Sternocleidomastoid (tissue), 1 donor: Measurements from ENCODE around the genes APC and CCDC112.

GRCh38 chr5:112168643-112169227 lies 250.3 kb downstream of the EPB41L4A start:
- PRO-cap: no peak

DNA sequence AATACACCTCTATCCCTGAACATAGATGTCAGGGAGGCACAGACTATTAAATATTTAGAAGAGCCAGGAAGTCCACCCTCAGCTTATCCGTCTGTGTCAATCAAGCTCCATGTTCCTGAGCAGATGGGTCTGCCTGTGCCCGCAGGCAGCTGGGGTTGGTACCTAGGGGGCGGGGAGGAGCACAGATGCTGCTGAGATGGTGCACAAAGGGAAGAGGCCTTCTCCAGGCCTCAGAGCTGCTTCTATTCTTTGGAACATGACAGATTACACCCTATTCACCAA lies 142.1 kb downstream of the EPB41L4A start:
- PRO-cap: no peak

GRCh38 chr5:112737396-112738527 lies at the start of gene APC:
Gene APC (plus strand): TSS chr5:112737885.
- PRO-cap: bidirectional peak, plus-strand start at chr5:112737885, minus-strand start at chr5:112737760

DNA sequence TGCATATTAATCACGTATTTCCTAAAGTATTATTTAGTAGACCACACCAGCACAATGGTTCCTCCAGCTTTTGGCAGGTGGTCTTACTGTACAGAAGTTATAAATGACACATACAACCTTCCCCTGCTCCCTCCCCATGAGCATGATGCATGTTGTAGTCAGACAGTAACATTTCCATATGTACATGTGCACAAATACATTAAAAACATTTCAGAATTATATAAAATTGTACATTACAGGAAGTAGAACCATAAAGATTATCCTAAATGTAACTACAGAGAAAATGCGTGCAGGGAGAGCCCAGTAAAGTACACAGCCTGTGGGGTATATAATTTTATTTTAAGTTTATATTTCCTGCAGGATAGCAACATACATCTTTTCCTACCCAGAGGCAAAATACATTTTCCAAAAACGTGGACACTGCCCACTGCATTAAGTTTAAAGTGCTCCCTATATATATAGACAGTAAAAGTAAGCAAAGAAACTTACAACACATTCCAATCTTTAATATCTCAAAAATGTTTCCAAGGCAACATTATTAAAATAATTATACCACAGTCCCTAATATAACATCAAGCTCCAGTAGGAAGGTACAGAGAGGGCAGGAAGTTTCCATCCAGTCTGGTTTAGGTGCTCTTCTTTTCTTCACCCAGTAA lies 17.2 kb downstream of the SRP19 start:
- PRO-cap: no peak

DNA sequence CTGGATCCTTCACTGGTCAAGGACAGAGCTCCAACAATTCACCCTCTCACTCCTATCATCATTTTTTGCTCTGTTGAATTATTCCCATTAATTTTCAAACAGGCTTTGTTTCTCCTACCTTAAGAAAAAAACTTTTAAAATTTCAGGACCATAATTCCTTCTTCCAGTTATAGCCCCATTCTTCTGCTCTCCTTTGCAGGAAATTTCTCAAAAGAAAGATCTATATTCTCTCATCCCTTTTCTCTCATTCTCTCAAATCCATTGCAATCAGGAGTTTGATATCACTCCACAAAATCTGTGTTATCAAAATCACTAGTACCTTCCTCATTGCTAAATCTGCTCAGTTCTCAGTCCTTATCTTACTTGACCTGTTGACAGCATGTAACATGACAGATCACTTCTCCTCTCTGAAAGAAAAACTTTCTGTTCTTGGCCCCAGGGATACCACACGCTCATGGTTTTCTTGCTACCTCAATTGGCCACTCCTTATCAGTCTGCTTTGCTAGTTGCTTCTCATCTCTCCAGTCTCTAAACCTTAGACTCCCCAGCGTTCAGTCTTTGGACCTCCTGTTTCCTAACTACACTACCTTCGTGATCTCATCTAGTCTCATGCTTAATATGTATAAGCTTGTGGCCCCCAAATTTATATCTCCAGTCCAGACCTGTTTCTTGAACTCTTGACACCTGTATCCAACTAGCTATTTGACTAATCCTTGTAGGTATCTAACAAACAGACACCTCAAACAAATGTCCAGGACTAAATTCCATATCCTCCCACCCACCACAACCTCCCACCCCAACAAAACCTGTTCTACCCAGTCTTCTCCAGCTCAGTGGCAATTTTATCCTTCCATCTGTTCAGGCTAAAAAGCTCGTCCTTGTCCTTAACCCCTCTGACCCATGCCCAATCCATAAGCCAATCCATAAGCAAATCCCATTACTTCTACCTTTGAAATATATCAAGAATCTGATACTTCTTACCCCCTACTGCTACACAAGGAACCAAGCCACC lies 22.2 kb downstream of the SRP19 start:
- PRO-cap: no peak

- PRO-cap: no peak
Observed at GRCh38 chr5:113026298-113027605, 50.2 kb downstream of the DCP2 start.

- PRO-cap: no peak
Observed at GRCh38 chr5:113067941-113068412, 91.4 kb downstream of the DCP2 start.

GRCh38 chr5:113199342-113200027 lies 222.9 kb downstream of the DCP2 start:
- PRO-cap: no peak

DNA sequence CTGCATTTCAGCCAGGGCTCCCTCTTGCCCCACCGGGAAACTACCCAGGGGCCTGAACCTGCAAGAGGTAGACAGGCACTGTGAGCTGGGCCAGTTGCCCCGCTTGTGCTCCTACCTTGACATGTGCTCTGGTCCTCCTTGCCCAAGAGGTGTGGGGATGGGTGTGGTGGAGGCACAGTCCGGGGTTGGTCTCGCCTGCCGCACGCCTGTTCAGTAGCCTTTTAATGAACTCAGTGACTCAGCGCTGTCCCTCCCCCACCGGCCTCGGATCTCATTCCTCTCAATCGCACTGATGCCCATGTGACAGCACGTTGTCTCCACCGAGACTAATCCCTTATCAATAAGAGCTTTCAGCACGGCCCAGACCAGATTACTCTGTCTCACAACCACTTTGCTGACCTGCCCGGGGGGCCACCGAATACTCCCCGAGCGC lies 226.5 kb downstream of the DCP2 start:
- PRO-cap: no peak

DNA sequence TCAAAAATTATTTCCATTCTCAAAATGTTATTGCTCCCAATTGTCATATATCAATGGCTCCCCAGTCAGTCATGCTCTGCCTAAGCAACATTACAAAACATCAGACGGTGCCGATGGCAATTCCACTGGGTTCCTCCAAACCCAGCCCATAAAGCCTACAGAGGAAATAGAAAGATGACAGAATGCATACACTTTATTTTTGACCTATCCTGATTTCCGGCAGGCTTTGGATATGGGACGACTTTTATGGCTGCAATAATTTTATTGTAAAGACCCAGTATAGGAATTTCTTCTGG lies 225.5 kb downstream of the TSSK1B start:
- PRO-cap: no peak

- PRO-cap: no peak
Observed at GRCh38 chr5:113217538-113218071, 217.2 kb downstream of the TSSK1B start.

GRCh38 chr5:113267832-113268788 lies 166.7 kb downstream of the TSSK1B start:
- PRO-cap: no peak

- PRO-cap: no peak
Observed at GRCh38 chr5:113340374-113340876, 94.4 kb downstream of the TSSK1B start.

GRCh38 chr5:113515721-113516056 lies 2.2 kb downstream of the YTHDC2 start:
- PRO-cap: no peak

DNA sequence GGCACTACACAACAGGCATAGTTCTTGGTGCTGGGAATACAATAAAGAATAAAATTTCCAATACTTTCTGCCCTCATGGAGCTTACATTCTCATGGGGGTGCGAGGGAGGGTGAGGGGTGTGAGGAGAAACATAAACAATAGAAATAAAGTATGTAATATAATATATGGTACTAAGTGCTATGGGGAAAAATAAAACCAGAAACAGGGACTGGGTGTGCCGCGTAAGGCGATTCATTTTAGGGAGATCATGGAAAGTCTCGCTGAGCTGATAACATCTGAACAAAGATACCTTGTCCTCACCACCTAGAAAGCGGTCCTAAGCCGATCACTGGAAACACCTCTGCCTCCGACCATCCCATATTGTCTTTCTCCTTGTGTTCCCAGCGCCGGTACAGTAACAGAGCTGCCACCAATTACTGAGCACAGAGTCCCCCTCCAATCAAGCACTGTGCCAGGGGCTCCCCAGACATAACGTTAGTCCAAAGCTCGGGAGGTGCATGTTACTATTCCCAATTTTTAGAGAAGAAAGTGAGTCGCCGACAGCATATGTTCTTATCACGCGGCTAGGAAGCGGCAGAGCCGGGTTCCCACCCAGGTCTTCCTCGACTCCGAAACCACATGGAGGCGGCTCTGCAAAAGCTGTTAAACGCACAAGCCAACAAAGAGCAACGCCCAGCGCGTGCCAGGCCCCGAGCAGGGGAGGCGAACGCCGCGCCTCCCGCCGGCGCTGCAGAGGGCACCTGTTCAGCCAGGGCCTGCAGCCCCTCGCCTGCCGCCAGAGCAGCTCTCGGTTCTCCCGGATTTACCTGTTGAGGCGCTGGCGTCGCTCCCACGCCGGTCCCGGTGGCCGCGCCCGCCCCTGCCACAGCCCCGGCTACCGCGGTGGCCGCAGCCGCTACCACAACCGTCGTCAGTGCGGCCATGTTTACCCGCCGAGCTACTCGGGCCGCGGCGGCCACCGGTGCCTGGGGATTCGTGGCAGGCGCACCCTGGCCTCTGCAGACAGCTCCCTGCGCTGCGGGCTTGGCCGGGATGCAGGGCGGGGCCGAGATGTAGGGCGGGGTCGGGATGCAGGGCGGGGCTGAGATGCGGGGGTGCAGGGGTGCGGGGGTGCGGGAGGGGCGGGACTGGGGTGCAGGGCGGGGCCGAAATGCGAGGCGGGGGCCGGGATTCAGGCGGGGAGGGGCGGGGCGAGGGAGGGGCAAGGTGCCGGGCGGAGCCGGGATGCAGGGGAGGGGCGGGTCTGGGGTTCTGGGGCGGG lies at the start of gene CCDC112:
Gene CCDC112, minus strand, starts transcription at position 1,035 of the 1,262 bp plus-strand sequence.
- PRO-cap: bidirectional peak, plus-strand start at position 672 of the sequence, minus-strand start at position 611 of the sequence; unidirectional peak, minus-strand start at position 916 of the sequence; unidirectional peak, minus-strand start at position 928 of the sequence; unidirectional peak, minus-strand start at position 999 of the sequence

DNA sequence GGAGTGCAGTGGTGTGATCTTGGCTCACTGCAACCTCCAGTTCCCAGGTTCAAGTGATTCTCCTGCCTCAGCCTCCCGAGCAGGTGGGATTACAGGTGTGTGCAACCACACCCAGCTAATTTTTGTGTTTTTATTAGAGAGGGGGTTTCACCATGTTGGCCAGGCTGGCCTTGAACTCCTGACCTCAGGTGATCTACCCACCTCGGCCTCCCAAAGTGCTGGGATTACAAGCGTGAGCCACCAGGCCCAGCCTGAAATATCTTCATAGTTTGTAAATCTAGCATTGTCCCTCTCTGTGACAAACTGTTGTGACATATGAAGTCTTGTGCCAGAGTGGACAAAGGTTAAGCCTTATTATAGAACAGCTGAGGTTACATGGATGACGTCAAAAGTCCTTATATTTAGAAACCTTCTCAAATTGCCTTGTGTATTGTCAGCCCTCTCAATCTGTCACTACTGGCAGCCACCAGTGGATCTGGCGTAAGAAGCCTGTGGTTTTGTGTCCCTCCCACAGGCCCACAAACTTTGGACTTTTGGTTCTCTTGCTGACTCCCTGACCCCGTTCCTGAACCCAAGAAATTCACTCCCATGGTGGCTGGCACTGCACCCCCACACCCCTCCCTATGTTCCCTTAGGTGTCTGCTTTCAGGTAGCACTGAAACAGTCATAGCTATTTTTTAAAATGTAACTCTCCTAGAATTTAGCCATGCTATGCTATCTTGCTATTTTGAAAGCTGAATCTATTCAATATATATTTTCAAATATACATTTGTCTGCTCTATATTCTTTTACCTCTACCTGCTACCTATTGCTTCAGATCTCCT lies 79.4 kb upstream of the CCDC112 start:
- PRO-cap: no peak

- PRO-cap: no peak
Observed at GRCh38 chr5:115414216-115414815, 117.9 kb upstream of the CCDC112 start.

DNA sequence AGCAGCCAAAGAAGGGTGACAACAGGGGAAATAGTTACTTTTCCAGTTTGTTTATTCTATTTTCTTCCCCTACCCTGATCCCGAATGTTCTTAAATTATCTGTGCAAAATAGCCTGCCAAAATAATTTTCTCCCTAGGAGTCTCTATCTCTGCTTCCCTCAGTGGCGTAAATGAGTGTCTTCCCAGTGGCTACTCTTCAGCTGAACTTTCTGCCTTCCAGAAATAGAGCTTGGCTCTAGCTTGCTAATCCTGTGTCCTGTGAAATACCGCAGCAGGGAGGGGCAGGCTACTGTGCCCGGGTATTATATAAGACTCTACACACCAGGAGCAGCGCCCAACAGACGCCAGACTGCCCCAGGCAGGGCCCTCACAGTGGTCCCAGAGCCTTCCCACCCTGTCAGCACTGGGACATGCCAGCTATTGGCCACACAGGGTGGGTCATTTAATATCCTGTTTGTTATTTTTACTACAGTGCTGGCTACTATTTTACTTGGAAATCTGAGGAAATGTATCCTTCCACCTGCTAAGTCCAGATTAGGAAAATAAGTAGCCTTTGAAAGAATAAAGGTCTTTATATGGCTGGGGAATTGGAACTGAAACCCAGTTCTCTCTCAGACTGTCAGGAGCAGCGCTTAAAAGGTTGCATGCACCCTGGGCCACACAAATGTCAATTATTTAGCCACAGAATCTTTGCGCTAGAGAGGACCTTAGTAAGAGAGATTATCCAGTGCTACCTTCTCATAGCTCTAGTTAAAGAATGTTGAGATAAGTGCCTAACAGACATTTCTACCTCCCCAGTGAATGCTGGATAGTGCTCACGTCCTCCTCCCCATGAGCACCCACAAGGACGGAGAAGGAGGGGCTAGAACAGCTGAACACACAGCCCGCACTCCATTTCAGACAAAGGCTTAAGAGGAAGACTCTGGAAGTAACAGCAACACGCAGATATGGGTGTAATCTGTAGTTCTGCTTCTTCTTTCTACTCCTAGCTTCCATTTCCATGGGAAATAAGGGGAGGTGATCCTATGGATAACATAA lies 120.9 kb downstream of the FEM1C start:
- PRO-cap: no peak

DNA sequence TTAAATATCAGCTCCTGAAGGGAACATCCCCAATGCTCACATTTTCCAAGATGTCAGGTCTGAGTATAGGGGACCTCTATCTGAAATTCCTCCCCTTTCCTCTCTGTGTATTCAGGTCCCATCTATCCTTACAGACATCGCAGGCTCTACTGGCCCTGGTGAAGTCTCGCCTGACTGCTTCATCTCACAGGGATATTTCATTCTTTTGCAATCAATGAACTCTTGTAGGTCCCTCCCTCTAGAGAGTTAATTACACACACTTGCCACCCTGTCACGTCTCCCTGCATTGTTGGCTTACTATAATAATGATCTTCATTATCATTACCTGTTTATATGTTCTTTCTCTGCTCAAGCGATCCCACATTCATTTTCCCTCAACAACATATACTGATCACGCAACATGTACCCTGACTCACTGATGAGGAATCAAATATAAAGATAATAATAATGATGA lies 88.6 kb downstream of the FEM1C start:
- PRO-cap: no peak

DNA sequence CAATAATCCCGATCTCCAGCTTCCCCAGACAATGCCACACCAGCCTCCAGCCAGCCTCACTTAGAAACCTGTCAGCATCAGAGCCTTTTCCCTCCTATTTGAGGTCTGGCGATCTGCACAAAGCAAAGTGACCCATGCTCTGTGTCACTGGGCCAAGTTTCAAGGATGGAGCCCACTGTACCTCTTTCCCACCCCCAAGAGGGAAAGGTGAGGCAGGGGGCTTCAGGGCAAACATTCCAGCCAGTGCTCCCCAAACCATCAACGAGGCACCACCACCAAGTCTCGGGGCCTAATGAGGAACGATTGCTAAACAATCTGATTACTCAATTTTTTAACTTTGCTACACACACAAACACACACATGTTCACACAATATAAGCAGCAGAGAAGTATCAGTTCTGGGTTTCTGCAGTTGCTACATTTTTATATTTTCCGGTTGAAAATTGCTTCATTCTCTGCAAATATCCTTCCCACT lies 60.3 kb downstream of the FEM1C start:
- PRO-cap: no peak